H1 (cell line): ENCODE measurements around the gene NBPF14.

GRCh38 chr1:148423973-148424755 is 58.9 kb downstream of the PPIAL4G start:
- RRBS = no CpG with 5 or more reads among the region's 2 CpGs
CAGE:
- cytosol, long polyA plus RNA = no peak
- long polyA plus RNA = no peak
- nucleus, long polyA plus RNA = no peak

- RRBS = no CpG with 5 or more reads among the region's 5 CpGs
CAGE:
- cytosol, long polyA plus RNA = no peak
- long polyA plus RNA = no peak
- nucleus, long polyA plus RNA = no peak
These were observed 57.9 kb downstream of the PPIAL4G start for GRCh38 chr1:148425096-148425675.

DNA sequence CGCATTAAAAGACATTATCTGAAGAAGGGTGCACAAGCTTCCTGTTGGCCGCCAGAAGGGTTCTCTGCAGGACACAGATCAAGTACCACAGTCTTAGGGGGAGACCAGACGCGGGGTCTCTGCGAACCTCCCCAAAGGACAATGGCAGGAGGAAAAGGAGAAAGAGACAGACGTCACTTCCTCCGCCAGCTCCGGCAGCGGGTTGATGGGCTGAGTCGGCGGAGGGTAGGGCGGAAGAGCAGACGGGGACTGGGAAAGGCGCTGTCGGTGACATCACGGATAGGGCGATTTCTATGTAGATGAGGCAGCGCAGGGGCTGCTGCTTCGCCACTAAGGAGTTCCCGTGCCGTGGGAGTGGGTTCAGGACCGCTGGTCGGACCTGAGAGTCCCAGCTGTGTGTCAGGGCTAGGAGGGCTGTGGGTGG is 39.0 kb upstream of the PPIAL4G start:
- RRBS = no CpG with 5 or more reads among the region's 23 CpGs
CAGE:
- cytosol, long polyA plus RNA = no peak
- long polyA plus RNA = no peak
- nucleus, long polyA plus RNA = no peak

GRCh38 chr1:148595663-148596178 is at the start of gene NBPF14:
Gene NBPF14 (minus strand): TSS chr1:148596011.
- RRBS = no CpG with 5 or more reads among the region's 7 CpGs
CAGE:
- cytosol, long polyA plus RNA = no peak
- long polyA plus RNA = no peak
- nucleus, long polyA plus RNA = no peak

DNA sequence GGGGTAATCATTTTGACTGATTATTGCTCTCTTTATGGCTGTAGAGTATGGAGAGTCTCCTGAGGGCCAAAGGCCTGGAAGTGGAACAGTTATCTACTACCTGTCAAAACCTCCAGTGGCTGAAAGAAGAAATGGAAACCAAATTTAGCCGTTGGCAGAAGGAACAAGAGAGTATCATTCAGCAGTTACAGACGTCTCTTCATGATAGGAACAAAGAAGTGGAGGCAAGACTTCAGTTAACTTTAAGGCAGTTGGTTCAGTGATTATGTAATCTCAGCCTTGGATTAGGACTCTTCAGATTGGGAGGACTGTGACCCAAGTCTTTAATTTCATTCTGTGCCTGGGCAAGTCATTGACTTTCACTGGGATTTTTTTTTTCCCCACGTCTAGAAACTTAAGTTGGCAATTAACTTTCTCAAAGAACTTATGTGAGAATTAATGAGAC is 123.5 kb downstream of the PDE4DIP start:
- RRBS = no CpG with 5 or more reads among the region's 3 CpGs
CAGE:
- cytosol, long polyA plus RNA = no peak
- long polyA plus RNA = no peak
- nucleus, long polyA plus RNA = no peak

- RRBS = no CpG with 5 or more reads among the region's 7 CpGs
CAGE:
- cytosol, long polyA plus RNA = no peak
- long polyA plus RNA = no peak
- nucleus, long polyA plus RNA = no peak
These were observed 71.4 kb upstream of the NBPF9 start for GRCh38 chr1:149174679-149175157.

GRCh38 chr1:149605838-149606728 is 22.4 kb downstream of the PPIAL4C start:
- RRBS = no CpG with 5 or more reads among the region's 18 CpGs
CAGE:
- cytosol, long polyA plus RNA = no peak
- long polyA plus RNA = no peak
- nucleus, long polyA plus RNA = no peak

- RRBS = no CpG with 5 or more reads among the region's 24 CpGs
CAGE:
- cytosol, long polyA plus RNA = no peak
- long polyA plus RNA = no peak
- nucleus, long polyA plus RNA = no peak
These were observed 1.1 kb downstream of the H2BC18 start for GRCh38 chr1:149810616-149811937.

DNA sequence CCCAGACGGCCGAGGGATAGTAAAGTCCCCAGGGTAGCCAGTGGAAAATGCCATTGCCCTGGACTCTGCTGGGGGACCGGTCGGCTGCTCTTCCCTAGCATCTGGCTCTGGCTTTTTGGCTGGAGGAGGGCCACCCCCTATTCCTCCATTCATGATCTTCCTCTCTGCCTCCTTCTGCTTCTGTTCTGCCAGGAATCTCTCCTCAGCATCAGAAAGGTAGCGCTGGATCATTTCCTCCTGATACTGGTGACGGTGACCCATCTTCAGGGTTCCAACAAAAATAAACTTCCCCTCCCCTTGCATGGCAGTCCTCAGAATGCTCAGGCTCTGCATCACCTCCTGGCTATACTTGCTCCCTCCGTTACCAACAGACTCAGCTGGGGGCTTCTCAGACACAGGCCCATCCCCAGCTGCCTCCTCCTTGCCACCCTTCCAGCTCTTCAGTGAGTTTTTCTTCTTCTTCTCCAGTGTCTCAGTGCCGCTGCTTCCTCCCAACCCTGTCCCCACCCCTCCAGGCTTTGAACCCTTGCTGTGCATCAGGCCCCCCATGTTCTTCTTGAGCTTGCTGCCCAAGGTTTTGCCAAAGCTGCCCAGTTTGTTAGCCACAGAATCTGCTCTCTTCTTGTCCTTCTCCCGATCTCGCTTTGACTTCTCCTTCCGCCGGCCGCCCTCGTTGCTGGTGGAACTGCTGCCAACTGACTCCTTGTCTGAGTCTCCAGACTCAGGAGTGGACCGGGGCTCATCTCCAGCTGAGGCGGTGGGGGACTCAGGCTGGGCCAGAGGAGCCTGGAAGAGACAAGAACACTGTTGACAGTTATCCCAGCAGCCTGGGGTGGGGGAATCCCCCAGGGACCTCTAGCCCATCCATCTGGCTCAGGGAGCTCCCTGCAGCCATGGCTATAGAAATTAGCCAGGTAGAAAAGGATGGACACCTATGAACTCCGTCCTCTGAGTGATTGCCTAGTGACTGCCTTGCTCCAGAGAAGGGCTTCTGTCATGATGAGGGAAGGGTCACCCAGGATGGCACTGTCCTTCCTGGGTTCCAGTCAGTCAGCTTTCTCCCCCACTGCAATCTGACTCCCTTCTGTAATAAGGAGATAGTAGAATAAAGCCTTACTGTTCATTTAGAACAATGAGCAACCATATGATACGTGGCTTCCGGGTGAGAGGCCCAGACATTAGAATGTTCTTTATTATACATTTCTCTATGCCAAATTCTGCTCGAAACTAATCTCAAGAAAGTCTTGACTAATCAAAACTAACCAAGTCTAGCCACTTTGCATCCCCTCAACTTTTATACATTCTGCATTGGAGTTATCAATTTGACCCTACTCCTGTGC is 8.1 kb upstream of the MTMR11 start:
- RRBS = 73% methylated on average over 6 of the region's 20 CpGs
CAGE:
- cytosol, long polyA plus RNA = no peak
- long polyA plus RNA = no peak
- nucleus, long polyA plus RNA = no peak

GRCh38 chr1:150154440-150154772 is 4.7 kb downstream of the PLEKHO1 start:
- RRBS = no CpG with 5 or more reads among the region's 3 CpGs
CAGE:
- cytosol, long polyA plus RNA = no peak
- long polyA plus RNA = no peak
- nucleus, long polyA plus RNA = no peak

- RRBS = no CpG with 5 or more reads among the region's 9 CpGs
CAGE:
- cytosol, long polyA plus RNA = no peak
- long polyA plus RNA = no peak
- nucleus, long polyA plus RNA = no peak
These were observed 5.6 kb downstream of the PLEKHO1 start for GRCh38 chr1:150155247-150155838.

GRCh38 chr1:150234310-150235282 is 1.3 kb downstream of the ANP32E start:
- RRBS = 1% methylated on average over 30 of the region's 87 CpGs
CAGE:
- cytosol, long polyA plus RNA = no peak
- long polyA plus RNA = no peak
- nucleus, long polyA plus RNA = no peak

GRCh38 chr1:150537813-150538665 is 11.2 kb upstream of the ADAMTSL4 start:
- RRBS = no CpG with 5 or more reads among the region's 16 CpGs
CAGE:
- cytosol, long polyA plus RNA = no peak
- long polyA plus RNA = no peak
- nucleus, long polyA plus RNA = no peak

GRCh38 chr1:150550584-150551489 is 1.6 kb downstream of the ADAMTSL4 start:
- RRBS = no CpG with 5 or more reads among the region's 15 CpGs
CAGE:
- cytosol, long polyA plus RNA = no peak
- long polyA plus RNA = no peak
- nucleus, long polyA plus RNA = no peak

GRCh38 chr1:150551624-150552999 is 2.9 kb downstream of the ADAMTSL4 start:
- RRBS = no CpG with 5 or more reads among the region's 18 CpGs
CAGE:
- cytosol, long polyA plus RNA = no peak
- long polyA plus RNA = no peak
- nucleus, long polyA plus RNA = no peak

GRCh38 chr1:150556551-150557534 is 7.6 kb downstream of the ADAMTSL4 start:
- RRBS = no CpG with 5 or more reads among the region's 36 CpGs
CAGE:
- cytosol, long polyA plus RNA = no peak
- long polyA plus RNA = no peak
- nucleus, long polyA plus RNA = no peak

DNA sequence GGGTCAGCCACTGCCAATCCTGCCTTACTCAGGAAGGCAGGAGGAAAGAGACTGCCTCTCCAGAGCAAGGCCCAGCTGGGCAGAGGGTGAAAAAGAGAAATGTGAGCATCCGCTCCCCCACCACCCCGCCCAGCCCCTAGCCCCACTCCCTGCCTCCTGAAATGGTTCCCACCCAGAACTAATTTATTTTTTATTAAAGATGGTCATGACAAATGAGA is 11.4 kb downstream of the ADAMTSL4 start:
- RRBS = no CpG with 5 or more reads among the region's 2 CpGs
CAGE:
- cytosol, long polyA plus RNA = no peak
- long polyA plus RNA = no peak
- nucleus, long polyA plus RNA = no peak

DNA sequence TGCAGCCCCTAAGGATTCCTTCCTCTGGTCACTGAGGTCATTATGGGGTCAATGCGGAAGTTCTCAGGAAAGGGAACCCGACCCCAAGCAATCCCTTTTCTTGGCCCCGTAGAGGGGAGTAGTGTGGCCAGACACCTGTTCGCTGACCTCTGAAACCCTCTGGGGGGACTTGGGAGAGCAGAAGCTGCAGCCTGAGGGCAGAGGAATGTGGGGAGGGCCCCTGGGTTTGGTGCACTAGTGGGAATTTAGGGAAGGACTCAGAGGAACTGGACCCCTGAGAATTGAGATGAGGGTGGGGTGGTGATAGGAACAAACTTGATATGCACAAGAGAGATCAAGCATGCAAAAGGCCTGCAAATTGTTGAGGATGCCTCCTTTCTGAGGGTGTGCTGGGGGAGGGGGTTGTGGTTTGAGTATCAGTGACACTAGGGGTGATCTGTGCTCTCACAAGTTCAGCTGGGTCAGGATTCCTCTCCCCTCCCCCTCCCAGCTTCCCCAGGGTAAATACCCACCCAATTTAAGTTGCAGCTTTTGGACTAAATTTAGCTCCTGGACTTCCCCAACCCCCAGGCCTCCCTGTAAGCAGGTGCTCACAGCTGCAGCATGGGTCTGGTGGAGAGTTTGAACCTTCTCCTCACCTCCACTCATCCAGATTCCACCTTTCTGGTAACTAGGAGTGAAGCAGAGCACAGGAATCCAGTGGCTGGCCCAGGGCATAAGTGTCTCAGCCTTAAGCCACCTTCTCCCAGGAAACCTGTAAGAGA is 13.4 kb downstream of the ADAMTSL4 start:
- RRBS = no CpG with 5 or more reads among the region's 4 CpGs
CAGE:
- cytosol, long polyA plus RNA = no peak
- long polyA plus RNA = no peak
- nucleus, long polyA plus RNA = no peak

DNA sequence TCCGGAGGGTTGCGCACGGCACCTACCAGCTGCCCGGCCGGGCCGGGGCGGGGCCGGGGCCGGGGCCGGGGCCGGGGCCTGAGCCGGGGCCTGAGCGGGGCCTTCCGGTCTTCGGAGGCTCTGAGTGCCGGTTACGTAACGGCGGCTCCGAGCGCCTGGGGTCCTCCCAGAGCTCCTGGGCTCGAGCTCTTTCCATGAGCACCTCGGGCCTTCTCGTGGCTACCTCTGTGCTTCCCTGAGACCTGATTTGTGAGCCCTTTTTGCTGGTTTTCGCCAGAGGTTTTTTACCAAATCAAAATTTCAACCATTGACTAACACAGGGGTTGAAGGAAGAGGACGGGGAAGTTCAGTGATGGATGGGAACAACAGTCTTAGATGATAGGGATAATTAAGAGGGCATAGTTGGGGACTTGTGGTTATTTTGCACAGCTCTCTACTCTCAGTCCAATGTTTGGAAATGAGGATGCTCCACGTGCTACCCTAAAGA is 357 bp upstream of the MCL1 start:
- RRBS = no CpG with 5 or more reads among the region's 27 CpGs
CAGE:
- cytosol, long polyA plus RNA = no peak
- long polyA plus RNA = no peak
- nucleus, long polyA plus RNA = no peak

DNA sequence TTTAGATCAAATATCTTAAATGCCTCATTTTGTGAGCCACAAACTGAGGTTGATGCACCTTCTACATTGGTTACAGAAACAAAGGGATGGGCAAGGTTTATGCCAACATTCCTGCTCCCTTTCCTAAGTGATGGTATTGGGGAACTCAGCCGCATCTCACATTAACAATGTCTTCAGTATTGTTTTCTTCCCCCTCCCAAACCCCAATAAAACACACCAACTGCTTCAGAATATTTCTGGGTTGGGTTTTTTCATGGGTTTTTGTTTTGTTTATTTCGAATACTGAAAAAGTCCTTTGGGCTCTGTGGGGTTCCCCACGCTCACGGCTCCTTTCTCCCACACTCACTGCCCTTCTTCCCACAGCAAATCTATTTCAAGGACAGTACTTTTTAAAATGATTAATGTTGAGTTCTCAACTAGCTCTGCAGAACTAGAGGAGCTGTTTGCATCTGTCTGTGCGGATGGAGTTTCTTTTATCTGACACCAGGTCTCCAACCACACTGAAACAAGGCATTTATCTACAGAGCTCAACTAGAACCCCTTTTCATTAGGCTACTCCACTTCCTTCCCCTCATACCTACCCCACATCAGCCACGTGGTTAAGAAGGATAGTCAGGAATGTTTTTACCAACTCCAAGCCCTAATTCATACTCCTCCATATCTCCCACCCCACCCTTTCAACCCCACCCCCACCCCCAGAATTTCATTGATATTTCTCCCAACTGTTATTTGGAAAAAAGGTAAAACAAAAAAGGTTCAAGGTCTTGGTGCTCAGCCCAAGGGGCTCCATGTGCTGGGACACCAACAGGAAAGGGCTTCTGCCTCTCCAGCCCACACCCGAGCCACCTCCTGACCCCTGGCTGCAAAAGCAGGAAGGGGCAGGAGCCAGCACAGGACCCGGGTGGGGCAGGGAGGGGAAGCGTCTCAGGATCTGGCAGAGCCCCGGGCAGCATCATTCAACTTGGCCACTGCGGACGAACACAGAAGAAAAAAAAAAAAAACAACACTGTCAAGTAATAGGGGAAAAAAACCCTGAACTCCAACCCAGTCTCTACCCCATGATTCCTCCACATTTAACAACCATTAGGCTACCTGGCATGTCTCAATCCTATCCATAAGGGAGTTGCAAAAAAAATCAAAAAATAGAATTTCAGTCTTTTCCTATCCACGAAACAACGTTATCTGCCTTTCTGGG is 7.1 kb downstream of the ENSA start:
- RRBS = 75% methylated on average over 3 of the region's 14 CpGs
CAGE:
- cytosol, long polyA plus RNA = no peak
- long polyA plus RNA = no peak
- nucleus, long polyA plus RNA = no peak